Peritoneum (tissue), 1 donor: ENCODE measurements around the genes GRIA4, AASDHPPT, NPAT, ATM, DDX10 and POU2AF2.

DNA sequence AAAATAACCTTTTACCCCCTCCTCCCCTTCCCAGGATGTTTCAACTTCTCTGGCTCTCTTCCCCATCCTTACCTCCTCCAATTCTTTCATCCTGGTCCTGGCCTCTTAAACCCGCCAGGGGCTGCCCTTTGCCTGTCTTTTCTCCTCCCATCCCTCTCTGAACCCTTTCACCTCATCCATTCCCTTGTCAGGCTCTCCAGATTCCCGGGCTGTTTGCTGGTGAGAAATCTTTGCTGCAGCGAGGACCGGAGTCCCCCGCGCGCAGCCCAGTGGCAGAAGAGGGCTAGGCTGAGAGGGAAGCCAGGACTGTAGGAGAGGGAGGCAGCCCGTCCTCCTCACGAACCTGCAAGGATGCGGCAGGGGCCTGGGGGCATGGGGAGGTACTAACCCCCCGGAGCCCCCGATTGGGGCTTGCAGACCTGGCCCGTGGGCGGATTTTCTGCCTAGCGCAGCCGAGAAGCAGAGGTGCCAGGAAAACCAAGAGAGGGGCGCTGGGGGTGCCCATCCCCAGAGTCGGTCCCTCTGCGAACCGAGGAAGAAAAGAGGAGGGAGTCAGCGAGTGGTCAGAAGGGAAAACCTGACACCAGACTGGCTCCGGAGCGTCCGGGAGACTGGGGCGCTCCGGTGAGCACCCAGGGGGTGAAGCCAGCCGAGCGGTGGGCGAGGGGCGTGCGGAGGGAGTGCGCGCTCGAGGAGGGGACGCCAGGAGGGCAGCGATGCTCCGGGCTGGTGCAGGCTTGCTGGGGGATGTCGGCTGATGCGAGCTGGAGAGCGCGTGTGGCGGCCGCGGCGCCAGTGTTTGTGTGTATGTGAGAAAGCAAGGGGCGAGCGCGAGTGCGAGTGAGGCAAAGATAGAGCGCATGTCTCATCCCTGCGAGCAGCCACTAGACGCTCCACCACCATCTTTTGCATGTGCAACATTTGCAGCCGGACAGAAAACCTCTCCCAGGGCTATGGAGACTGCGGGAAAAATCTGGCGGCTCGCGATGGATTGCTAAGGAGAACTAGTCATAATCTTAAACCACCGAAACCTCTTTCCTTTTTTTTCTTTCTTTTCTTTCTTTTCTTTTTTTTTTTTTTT, at the start of gene GRIA4:
GRIA4 (plus strand) TSS at position 269 of the 1,081 bp plus-strand sequence.
- PRO-cap, result no peak

- PRO-cap, result bidirectional peak, plus-strand start at chr11:106077625, minus-strand start at chr11:106077348
Measured at GRCh38 chr11:106077499-106078226, at the start of gene AASDHPPT. Gene AASDHPPT (plus strand): TSS chr11:106077662.

- PRO-cap, result no peak
Measured at GRCh38 chr11:107504345-107505120, 46.9 kb upstream of the CWF19L2 start.

DNA sequence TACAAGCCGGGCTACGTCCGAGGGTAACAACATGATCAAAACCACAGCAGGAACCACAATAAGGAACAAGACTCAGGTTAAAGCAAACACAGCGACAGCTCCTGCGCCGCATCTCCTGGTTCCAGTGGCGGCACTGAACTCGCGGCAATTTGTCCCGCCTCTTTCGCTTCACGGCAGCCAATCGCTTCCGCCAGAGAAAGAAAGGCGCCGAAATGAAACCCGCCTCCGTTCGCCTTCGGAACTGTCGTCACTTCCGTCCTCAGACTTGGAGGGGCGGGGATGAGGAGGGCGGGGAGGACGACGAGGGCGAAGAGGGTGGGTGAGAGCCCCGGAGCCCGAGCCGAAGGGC, at the start of gene NPAT:
NPAT (minus strand) TSS at position 135 of the 349 bp plus-strand sequence.
- PRO-cap, result unidirectional peak, minus-strand start at position 135 of the sequence; bidirectional peak, plus-strand start outside the sequence, minus-strand start at position 247 of the sequence

- PRO-cap, result bidirectional peak, plus-strand start at chr11:108223107, minus-strand start at chr11:108222750
Measured at GRCh38 chr11:108222853-108223884, at the start of gene ATM. Gene ATM (plus strand): TSS chr11:108223067.

DNA sequence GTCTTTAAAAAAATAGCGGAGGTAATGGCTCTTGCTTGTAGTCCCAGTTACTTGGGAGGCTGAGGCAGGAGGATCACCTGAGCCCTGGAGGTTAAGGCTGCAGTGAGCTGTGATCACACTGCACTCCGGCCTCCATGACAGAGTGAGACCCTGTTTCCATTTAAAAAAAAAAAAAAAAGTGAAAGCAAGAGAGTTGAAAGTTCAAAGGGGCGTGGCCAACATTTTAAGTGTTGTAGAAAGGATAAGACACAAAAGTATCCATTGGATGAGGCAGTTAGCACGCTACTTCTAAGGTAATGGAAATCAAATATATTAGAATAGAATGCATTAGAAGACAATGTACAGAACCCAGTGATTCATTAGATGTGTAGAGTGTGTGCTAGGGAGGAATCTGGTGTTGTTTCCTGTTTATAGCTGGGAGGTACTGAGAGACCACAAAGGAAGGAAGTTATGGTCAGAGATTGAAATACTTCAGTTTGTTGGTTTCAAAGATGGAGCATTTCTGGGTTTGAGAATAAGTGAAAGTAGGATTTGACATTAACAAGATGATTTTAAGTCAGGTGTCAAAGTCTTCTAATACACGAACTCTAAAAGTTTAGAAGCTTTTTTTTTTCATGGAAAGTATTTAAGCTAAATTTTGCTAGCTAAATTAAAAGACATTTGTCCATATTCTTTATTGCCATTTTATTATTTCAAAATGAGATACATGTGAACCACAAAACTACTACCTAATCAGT, 13.7 kb downstream of the ATM start:
- PRO-cap, result no peak

- PRO-cap, result no peak
Measured at GRCh38 chr11:108238964-108239572, 16.2 kb downstream of the ATM start.

GRCh38 chr11:108340936-108341422, 118.1 kb downstream of the ATM start:
- PRO-cap, result no peak

GRCh38 chr11:108498790-108499113, 568 bp upstream of the POGLUT3 start:
- PRO-cap, result no peak

DNA sequence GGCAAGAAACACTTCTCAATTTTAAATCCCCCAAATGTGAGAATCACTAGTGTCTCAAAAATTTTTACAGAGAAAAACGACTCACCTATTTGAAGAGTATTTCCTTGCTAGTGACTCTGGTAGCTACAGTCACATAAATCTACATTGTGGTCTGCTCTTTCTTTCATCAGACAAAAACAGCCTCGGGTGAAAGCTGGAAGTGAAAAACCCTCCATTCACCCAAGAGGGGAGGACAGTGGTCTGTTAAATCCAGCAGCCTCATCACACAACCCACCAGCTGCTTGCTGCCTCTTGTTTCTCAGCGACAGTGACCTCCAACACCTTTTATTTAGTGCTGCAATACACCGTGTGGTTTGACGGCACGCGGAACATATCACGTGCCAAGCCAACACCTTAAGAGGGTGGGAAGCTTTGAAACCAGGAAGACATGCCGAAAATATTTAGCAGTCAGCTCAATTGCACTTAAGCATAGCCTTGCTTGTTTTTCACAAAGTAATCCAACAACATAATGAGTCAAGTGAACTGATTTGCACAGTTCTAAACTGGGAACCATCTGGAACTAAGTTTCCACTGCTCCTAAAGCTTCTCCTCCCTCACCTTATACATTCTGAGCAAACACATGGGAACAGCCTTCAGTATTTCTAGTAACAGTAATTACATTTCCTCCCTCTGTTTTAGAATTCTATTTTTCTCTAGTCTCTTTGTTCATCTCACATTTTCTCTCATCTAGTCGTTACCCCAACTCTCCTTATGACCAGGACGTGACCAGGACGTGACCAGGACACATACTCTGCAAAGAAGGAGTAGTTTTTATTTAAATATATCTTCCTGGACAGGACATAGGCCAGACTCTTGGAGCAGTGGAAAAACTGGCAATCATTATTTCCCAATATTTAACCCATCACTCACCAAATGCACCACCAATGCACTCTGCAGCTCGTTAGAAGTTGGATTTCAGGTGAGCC, 40.0 kb upstream of the POGLUT3 start:
- PRO-cap, result no peak

DNA sequence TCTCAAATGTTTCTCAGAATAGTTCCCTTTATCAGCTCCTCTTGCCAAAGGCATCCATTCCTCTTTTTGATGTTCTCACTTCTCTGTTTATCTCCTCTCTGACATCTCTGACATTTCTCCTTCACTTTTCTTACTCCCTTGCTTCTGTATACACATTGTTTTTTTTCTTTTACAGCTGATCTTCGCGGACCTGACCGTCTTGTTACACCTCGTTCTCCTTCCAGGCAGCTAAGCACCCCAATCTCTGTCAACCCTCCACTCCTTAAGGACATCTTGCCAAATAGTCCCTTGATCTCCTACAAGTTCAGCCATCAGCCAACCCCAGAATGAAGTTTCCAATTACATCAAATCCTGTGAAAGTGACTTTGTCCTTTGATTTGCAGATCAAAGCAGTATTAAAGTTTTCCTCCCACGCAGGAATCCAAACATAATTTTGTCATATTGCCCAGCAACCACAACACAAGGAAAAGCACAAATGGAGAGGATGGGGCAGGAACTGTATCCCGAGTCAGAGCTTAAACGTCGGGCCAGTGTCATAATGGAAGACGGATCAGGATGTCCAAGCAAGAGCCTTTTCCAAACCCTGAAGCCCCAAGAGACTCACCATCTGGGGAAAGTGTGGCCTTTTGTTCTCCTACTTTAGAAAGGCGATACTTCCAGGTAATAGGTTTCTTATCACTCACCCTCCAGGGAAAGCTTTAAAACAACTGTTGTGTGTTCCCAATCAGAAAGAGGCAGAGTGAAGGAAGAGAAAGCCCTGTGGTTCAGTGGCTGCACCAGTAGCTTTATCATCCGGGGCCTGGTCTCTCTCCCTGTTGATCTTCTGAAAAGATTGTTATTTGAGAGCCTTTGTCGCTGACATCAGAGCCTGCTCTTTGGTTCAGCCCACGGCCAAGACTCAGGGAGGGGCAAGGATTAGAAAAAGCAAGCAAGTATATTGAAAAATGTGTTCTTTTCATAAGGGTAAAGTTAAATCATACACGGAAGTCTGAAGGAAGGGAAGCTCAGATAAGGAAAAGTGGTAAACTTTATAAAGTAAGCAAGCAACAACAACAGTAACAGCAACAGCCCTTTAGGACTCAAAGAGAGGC, 41.8 kb downstream of the EXPH5 start:
- PRO-cap, result no peak

GRCh38 chr11:108572252-108572483, 21.4 kb downstream of the EXPH5 start:
- PRO-cap, result no peak

GRCh38 chr11:108664625-108665742, at the start of gene DDX10:
Gene DDX10 (plus strand): TSS chr11:108665069.
- PRO-cap, result no peak

DNA sequence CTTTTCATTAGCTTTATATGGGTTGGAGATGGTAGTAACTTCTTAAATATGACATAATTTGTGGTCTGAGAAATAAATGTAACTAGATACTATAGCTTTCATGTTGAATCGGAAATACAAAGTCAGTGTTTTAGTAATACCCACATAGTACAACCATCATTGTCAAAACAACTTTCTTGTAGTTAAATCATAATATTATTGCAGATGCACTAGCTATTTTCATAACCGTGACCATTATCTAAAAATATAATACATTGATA, 171.2 kb downstream of the DDX10 start:
- PRO-cap, result no peak

- PRO-cap, result no peak
Measured at GRCh38 chr11:109747746-109748469, 325.9 kb downstream of the C11orf87 start.

- PRO-cap, result no peak
Measured at GRCh38 chr11:110050113-110050475, 43.1 kb upstream of the ZC3H12C start.

- PRO-cap, result unidirectional peak, plus-strand start at chr11:110093576
Measured at GRCh38 chr11:110093463-110093631, 155 bp downstream of the ZC3H12C start.

DNA sequence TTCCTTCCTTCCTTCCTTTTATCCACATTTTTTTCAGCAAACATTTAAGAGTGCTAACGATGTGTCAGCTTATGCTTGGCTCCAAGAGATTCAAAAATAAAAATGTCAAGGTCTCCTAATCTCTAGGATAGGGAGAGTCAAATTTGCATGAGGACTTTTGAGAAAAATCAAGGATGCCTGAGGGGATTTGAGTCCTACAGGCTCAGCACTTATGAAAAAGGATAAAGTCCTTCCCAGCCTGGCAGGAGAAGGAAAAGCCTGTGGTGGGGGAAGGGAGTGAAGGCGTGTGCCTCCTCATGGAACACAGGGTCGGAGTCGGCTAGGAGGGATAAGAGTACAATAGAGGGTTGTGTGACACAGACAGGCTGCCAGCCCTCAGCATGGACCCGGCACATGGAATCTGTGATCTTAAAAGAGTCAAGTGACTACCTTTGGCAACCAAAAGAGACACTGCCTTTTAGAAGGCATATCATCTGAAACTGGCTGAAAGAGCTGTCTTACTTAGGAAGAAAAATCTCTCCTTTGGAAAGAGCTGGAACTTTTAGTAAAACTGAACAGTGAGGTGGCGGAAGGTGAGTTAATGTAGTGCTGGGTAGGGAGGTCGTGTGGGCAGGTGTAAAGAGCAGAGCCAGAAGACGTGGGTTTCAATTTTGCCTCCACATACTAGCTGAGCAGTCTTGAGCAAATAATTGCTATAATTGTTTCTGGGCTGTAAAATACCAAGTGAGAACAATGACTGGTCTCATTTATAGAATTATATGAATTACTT, 58.7 kb upstream of the RDX start:
- PRO-cap, result no peak

DNA sequence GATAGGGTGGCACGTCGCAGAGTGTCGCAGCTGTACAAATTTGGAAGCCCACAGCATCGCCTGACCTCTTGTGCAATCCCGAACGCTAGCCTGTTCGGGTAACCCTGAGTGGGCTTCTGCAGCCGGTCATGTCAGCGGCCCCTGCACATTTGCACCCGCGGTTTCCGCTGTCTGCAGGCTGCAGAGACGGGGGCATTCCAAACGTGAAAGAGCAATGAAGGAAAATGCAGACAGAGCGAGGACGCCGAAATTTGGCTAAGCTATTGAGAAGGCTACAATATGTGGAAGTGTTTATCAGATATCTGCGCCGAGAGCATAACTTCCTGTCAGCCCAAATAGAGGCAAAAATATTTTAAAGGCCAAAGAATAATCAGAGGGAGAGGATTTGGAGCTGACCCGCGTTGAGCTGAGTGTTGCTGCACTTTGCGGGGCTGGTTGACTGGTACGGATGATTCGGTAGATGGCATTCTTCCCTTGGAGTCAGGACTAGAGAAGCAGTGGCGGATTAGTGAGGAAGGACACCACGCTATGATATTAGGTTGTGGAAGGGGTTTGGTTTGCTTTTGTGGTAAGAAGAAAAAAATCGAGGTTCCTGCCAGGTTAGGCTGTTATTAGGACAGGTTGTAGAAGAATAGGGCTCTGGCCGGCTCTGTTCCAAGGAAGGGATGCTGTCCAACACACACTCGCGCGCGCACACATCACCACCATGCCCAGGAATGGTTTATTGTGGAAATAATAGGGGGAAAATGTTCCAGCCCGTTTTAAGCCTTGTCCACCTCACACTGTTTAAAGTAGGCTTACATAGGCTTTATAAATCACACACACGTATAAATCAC, 895 bp upstream of the ARHGAP20 start:
- PRO-cap, result no peak

DNA sequence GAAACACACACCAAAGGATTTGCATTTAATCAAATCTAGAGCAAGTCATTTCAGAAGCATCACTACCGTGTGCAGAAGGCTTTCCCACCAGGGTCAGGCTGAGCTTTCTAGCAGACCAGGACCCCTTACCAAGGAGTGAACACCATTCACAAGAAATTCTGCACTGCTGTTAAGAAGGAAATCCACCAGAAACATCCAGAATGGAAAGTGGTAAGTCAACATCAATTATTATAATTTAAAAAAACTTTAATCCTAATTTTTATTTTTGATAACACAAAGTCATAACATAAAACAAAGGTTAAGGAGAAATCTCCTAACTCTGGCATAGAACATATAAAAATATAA, at the start of gene POU2AF2:
POU2AF2 (plus strand) TSS at position 72 of the 345 bp plus-strand sequence.
- PRO-cap, result no peak